Jurkat, Clone E6-1 (cell line): ENCODE measurements around the gene RAC2.

GRCh38 chr22:37023709-37024248 is 4.2 kb downstream of the MPST start:
- RRBS, result 89% methylated on average over 3 of the region's 24 CpGs

- RRBS, result 92% methylated on average over 2 of the region's 16 CpGs
Observed at GRCh38 chr22:37030271-37030913, 10.8 kb downstream of the MPST start.

- RRBS, result 78% methylated on average over 5 of the region's 13 CpGs
Observed at GRCh38 chr22:37074784-37075206, 23.3 kb downstream of the KCTD17 start.

DNA sequence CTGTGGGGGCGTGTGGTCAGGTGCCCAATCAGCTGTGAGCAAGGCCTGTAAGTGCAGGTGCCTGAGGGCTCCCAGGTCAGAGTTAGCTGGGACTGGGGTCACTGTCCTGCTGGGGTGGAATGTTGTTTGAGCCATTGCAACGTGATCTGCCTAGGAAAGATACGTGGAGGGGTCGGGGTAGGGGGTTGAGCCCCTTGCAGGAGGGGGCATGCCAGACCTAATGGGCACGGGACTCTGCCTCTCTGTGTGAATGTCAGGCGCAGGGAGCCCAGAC is 17.0 kb upstream of the TMPRSS6 start:
- RRBS, result no CpG with 5 or more reads among the region's 6 CpGs

- RRBS, result no CpG with 5 or more reads among the region's 4 CpGs
Observed at GRCh38 chr22:37164398-37164634, 14.6 kb upstream of the IL2RB start.

DNA sequence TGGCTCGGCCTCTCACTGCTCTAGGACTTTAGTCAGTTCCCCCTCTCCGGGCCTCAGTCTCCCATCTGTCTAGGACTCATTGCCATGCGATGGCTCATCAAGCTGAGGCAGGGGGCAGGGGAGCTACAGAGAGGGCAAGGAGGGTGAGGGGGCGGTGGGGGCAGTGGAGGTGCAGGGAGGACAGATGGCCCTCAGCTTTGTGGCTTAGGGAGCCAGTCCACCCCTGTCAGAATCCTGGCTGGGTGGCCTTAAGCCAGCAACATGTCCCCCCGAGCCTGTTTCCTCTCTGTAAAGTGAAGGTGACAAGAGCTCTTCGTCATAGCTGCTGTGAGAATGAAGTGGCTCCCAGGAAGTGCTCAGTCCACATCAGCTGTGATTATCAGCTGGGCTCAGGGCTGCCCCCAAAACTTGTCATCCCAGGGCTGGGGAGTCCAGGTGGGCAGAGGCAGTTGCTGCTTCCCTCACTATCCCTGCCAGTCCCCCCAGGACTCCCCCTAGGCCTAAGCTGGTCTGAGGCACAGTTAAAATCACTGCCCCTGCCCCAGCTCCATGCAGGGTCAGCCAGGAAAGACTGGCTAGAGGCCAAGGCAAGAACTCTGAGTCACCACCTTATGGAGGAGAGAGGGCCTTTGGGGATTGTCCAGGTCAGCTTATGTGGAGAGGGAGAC is 14.8 kb downstream of the RAC2 start:
- RRBS, result no CpG with 5 or more reads among the region's 6 CpGs

DNA sequence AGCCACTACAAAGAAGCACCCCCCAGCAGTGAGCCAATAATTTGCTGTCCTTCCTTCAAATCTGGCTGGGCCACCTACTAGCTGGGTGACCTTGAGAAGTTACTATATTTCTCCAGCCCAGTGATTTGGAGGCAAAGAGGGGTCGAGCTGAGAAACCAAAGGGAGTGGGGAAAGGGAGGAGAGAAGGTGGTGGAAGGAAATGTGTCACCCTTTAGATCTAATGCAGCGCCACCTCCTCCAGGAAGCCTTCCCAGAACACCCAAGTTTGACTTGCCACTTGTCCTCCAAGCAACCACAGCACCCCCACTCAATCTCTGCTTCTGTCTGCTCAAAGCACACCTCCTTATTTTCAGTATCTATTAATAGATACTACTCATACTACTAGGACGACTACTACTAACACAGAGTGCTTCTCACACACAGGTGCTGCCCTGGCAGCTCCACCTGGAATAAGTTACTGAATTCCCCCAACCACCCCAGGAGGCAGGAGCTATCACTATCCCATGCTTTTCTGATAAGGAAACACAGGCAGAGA is 13.5 kb downstream of the RAC2 start:
- RRBS, result no CpG with 5 or more reads among the region's 3 CpGs

DNA sequence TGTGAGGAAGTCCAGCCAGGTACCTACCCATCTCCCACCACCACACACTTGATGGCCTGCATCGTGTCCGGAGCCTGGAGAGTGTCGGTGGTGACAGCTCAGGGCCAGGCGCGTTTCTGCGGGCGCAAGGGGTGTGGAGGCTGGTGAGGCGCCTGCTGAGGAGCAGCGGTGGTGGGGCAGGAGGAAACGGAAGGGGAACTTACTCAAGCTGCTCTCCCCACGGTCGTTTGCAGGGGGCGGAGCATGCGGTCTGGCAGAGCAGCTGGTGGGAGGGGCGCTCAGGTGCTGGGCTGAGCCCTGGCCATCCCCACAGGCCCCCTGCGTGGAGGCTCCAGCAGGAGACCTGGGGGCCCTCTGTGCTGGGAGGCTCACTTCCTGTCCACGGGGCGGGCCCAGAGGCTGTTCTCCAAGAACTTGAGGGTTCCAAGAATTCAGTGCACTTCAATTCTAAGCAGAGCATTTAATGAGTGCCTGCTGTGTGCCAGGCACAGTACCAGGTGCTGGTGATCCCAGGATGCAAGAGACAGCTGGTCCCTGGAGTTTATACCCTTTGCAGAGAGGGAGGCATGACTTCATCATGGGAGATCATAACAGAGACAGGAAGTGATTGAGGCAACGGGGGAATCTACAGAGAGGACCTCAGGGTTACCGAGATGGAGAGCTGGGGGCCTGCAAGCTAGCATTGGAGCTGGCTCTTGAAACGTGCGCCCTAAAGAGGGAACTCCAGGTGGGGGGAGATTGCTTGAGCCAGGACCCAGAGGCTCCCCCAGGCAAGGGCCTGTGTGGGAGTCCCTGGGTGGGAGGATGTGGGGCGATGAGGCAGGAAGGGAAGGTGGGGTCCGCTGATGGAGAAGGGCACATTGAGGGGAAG is at the start of gene RAC2:
TSS of gene RAC2 (minus strand) at position 183 of the 871 bp plus-strand sequence.
- RRBS, result no CpG with 5 or more reads among the region's 24 CpGs

- RRBS, result 41% methylated on average over 3 of the region's 23 CpGs
Observed at GRCh38 chr22:37318861-37319440, 36.6 kb downstream of the CYTH4 start.

GRCh38 chr22:37321189-37321737 is 39.0 kb downstream of the CYTH4 start:
- RRBS, result no CpG with 5 or more reads among the region's 7 CpGs

DNA sequence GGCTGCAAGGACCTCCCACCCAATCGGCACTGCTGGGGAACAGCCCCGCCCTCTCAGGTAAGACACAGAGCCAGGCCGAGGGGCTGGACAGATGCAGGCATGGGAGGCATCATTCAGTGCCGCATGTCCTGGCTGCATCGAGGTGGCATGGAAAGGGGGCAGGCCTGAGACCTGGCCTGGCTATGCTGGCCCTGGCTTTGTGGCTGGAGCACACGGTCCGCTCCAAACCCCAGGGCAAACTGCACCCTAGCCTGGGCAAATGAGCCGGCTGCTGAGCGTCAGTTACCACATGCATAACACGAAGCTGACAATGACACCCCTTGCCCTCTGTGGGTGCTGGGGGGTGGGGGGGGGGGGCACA is 12.4 kb upstream of the MFNG start:
- RRBS, result no CpG with 5 or more reads among the region's 10 CpGs

DNA sequence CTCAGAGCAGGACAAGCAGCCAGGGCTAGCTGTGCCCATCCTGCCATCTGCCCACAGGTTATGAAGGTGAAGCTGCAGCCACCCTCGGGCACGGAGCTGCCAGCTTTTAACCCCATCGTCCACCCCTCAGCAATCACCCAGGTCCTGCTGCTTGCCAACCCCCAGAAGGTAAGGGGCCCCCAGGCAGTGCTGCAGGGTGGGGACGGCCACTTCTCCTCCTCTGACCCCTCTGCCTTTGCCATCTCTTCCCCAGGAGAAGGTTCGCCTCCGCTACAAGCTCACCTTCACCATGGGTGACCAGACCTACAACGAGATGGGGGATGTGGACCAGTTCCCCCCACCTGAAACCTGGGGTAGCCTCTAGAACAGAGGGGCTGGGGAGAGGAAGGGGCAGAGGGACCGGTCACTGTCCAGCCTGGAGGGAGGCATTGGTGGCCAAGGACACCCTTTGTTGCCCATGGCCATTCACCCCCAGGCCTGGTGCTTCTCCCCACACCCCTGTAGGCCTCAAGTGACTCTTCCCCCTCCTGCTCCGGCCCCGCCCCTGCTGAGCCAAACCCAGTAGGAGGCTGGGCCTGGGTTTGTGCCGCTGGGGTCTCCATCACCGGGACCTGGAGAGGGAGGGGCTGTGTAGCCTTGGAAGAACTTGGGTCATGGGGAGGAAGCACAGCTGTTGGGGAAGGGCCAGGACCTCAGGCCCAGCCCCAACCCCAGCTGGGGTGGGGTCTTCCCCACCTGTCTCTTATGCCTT is 6.9 kb upstream of the SH3BP1 start:
- RRBS, result no CpG with 5 or more reads among the region's 12 CpGs

DNA sequence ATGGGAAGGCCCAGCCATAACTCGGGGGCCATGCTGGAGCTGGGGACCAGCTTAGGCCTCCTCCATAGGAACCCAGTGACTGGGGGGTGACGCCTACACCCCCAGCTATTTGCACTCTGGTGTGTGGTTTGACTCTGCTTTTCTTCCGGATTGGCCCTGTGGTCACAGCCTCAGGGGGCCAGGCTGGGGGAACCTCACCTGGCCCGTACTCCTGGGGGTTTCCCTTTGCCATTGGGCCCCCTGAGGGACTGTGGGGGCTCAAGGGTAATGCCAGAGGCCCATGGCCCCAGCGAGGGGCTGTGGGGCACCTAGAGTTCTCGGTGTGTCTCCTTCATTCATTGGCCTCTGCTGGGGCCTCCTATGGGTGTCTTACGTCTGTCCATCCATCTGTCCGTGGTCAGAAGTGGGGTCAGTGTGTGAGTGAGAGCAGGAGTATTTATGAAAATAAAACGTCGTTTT is 6.3 kb upstream of the SH3BP1 start:
- RRBS, result no CpG with 5 or more reads among the region's 10 CpGs

DNA sequence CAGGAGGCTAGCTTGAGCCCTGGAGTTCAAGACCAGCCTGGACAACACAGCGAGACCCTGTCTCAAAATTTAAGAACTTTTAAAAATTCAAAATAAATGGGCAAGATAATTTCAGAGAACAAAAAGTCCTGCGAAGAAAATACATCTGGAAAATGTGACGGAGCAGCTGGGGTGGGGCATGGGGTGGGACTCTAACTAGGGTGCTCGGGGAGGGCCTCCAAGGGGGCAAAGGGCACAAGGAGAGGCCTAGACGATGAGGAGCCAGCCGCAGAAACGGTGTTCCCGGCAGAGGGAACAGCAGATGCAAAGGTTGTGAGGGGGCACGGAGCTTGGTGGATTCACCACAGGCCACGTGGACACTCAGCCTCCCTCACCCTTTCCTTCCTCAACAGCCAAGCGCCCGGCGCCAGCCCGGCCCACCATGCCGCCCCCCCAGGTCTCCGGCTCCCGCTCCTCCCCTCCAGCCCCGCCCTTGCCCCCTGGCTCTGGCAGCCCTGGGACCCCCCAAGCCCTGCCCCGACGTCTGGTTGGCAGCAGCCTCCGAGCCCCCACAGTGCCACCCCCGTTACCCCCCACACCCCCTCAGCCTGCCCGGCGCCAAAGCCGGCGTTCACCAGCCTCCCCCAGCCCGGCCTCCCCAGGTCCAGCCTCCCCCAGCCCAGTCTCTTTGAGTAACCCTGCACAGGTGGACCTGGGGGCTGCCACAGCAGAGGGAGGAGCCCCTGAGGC is 3.5 kb upstream of the PDXP start:
- RRBS, result 94% methylated on average over 2 of the region's 27 CpGs

GRCh38 chr22:37684807-37685260 is 1.3 kb upstream of the NOL12 start:
- RRBS, result no CpG with 5 or more reads among the region's 9 CpGs

DNA sequence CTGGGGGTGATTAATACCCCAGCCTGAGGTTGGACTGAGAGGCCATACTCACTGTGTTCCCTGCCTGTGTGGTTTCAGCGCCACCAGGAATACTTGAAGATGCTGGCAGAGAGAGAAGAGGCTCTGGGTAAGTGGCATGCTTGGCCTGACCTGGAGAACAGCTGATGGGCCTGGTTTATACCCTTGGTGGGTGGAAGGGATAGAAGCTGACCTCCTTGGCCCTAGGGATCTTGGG is 2.0 kb downstream of the NOL12 start:
- RRBS, result no CpG with 5 or more reads among the region's 1 CpG

- RRBS, result no CpG with 5 or more reads among the region's 12 CpGs
Observed at GRCh38 chr22:37750624-37751139, 53.8 kb downstream of the TRIOBP start.

DNA sequence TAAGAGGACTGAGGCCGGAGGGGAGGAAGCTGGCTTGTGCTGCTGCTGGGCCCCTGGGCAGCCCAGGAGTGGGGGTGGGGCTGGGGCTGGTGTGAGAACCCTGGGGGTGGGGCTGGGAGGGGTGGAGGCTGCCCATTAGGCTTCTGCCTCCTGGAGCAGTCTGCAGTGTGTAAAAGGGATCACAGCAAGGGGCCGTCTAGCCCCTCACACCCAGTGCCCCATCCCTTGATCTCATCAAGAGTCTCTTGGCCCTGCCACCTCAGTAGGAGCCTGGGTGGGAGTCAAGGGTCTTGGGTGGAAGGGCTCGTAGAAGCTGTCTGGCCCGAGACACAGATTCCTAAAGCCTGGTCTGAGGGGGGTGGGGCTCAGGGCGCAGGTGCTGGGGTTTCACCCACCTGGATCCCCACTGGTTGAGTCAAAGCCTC is 53.2 kb upstream of the H1-0 start:
- RRBS, result no CpG with 5 or more reads among the region's 5 CpGs

GRCh38 chr22:37796168-37796383 is 9.0 kb upstream of the H1-0 start:
- RRBS, result no CpG with 5 or more reads among the region's 1 CpG

DNA sequence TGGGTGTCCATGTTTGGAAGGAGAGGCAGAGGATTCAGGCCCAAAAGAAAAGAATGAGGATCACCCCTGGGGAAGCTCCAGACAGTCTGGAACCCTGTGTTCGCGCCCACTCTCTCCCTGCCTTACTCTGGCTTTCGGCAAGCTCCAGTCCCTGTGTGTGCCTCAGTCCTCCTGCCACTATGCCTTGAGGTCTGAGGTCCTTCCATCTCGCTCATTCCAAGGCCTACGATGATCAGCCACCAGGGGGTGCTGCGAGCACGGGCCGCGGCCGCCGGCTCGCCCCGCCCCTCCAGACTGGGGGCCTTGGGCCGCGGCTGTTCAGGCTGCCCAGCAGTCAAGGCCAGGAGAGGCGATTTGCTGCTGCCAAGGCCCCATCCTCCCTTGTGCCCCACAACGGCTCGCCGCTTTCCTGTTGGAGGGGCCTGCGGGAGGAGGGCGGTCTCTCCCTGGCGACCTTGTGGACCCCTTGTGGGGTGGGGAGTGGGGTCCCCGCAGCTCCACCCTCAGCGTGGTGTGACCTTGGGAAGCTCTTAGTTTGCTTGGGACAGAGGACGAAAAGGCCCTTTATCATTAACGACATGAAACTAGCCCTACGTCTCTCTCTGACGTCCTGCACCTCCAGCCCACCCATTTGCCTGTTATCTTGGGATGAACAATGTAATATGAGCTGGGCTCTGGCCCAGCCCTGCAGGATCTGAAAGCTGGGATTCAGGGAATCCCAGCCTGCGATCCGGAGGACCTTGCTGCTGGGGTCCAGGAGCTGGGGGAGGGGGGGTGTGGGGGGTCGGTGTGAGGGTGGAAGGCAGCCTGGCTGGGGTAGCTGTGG is 5.4 kb upstream of the GALR3 start:
- RRBS, result no CpG with 5 or more reads among the region's 31 CpGs